Metastatic Pancreatic Carcinoma in the Ovary (tissue), 1 donor: ENCODE measurements around a stretch of chr17.

DNA sequence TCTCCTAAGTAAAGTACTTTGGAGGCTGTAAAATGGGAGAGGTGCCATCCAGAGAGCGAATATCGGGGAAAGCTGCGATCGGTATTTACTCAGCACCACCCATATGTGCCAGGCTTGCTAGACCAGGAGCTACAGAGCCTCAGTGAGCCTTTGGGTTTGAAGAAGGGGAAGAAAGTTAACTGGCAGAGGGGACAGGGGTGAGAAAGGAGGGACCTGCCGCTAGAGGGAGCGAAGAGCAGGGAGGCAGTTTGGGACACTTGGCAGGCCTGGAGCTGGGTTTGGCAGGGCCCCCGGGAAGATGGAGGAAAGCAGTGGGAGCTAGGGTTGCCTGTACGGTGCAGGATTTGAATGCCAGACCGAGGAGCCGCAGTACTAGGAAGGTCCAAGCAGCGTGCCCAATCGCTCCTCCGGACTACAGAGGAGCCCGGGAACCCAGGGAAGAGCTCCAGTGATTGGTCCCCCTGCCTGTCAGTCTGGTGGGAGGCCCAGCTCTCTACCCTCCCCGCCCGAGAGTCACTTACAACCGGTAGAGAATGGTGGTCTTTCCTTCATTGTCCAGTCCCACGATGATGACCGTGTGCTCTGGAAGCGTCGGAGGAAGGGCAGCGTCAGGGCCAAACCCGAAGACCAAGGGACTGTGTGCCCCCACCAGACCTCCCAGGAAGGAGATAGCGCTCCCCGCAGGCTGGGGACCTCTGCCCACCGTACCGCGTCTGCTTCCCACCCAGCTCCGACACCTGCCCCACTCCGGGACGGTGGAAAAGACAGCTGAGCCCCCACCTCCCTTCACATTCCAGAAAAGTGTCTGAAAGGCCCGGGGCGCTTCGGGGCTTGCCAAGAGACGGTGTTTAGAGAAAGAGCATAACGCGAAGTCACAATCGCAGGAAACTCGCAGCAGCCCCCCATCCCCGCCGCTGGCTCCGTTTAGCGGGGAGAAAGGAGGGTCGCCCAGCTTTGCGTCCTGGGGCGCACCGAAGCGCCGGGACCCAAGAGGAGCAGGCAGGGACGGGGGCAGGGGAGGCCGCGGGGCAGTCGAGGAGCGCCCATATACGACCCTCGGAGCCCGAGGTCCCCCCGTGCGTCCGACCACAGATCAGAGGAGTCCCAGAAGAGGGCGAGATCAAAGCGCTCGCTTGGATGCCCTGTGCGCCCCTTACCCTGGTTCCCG is 1.0 kb downstream of the ARL5C start:
- PRO-cap, result no peak

- PRO-cap, result no peak
Observed at GRCh38 chr17:39194232-39195332, 2.9 kb downstream of the CACNB1 start.

GRCh38 chr17:39202691-39203152 is 2.6 kb downstream of the RPL19 start:
- PRO-cap, result no peak

GRCh38 chr17:39400101-39400907 is 1.1 kb downstream of the FBXL20 start:
- PRO-cap, result no peak

- PRO-cap, result no peak
Observed at GRCh38 chr17:39400908-39401520, 412 bp downstream of the FBXL20 start.

DNA sequence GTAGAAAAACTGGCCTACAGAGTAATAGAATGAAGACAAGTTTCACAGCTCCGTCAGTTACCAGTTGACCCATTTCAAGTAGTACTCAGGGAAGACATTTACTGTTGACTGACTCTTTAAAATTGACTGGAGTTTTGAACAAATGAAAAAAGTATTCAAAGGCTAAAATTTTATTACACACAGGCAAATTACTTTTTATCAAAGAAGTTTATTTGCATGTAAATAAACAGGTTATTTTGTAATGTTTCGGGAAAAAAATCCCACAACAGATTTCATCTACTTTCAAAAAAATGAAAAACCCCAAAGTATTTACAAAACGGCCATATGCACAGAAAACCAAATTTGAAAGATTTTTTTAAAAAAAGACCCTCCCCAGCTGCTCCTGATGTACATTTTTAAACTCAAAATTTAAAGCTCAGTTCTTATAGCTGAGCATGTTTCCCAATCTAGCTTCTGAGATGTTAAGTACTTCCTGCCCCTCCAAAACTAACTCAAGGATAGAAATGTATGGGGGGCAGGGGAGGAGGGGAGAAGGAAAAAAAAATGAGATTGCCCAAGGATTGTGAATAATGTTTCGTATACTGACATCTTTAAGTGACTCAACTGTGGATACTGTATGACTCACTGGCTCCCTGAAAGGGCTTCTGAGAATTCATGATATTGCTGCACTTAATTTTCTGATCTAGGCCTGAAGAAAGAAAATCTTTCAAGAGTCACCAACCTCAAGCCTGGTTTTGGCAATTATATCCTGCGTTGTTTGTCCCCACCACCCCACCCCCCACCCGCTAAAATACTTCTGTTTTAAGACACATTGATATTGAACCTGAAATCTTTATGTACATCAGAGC is 2.9 kb upstream of the FBXL20 start:
- PRO-cap, result no peak

DNA sequence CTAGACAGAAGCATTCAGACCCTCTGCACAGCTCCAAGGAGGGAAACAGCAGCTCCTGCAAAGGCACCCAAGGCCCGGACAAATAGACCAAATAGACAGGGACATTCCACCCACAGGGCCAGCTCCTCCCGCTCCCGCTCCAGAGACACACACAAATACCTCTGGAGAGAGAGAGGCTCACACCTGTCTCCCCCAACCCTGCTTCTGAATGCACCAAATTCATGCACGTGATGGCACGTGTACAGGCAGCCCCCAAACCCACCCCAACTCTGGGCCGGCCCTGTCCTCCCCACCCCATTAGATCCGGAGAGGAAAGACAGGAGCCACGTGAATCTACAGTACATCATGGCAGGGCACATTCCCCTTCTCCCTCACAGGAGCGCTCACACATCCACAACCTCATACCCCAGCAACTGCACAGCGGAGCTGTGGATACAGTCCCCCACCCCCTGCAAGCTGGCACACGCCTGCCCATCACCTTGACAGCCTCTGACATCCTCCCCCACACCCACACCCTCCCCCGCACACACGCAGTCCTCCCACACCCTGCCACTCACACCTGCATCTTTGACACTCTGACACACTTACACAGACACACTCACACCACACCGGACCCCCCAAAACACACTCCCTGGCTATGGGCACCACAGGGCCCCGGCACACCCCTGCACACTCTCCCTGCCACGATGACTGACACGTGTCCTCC is 776 bp upstream of the PPP1R1B start:
- PRO-cap, result no peak

DNA sequence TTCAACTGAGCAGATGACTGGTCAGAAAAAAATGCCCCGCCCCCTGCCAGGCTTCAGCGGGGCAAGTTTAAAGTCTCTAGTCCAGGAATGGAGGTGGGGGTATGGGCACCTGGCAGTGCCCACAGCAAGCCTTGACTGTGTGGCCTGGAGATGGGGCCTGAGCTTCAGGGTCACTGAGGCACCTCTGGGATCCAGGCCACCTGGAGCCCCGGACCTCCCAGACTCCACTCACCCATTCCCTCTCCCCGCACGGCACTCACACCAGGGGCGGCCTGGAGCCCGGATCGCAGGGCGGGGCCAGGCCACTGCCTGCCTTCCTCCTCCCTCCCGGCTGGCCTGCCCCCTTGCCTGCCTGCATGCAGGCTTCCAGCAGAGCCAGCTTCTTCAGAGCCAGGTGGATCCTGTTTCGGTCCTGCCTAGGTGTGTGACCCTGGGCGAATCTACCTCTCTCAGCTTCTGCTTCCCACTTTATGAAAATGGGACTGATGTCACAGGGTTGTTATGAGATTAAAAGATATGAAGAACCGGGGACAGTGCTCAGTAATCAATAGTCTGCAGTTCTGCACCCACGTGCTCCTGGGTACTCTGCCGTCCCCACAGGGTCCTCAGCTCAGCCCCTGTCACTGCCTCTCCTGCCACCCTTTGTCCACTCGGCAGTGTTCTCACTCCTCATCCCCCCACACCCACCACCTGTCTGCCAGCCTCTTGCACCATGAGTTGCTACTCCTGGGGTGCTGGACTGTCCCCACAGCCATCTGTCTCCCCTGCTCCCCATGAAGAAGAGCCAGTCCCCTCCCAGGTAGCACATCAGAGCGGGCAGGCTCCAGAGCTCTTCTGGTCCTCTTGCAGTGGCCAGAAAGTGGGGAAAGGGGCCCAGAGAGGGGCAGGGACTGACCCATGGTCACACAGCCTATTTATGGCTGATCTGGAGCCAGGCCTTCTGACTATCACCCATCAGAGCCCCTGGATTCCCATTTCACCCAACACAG is 1.2 kb upstream of the TCAP start:
- PRO-cap, result no peak

DNA sequence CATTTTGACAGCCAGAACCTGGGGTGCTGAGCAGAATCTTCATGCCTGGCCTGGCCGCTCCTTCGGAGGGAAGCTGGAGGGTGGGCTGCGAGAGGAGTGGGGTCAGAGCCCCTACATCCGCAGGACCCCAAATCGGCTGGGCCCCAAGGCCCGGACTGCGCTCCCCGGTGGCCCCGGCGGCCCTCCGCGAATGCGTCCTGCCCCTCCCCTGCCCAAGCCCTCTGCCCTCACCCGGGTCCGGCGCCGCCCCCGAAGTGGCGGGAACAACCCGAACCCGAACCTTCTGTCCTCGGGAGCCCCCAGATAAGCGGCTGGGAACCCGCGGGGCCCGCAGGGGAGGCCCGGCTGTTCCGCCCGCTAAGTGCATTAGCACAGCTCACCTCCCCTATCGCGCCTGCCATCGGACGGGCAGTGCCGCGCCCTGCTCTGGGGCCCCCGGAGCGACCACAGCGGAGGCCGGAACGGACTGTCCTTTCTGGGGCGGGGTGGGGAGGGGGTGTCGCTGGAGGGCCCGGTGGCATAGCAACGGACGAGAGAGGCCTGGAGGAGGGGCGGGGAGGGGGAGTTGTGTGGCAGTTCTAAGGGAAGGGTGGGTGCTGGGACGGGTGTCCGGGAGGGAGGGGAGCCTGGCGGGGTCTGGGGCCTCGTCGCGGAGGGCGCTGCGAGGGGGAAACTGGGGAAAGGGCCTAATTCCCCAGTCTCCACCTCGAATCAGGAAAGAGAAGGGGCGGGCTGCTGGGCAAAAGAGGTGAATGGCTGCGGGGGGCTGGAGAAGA is 742 bp upstream of the PNMT start:
- PRO-cap, result no peak

GRCh38 chr17:39677472-39678130 is 9.3 kb downstream of the PNMT start:
- PRO-cap, result no peak

DNA sequence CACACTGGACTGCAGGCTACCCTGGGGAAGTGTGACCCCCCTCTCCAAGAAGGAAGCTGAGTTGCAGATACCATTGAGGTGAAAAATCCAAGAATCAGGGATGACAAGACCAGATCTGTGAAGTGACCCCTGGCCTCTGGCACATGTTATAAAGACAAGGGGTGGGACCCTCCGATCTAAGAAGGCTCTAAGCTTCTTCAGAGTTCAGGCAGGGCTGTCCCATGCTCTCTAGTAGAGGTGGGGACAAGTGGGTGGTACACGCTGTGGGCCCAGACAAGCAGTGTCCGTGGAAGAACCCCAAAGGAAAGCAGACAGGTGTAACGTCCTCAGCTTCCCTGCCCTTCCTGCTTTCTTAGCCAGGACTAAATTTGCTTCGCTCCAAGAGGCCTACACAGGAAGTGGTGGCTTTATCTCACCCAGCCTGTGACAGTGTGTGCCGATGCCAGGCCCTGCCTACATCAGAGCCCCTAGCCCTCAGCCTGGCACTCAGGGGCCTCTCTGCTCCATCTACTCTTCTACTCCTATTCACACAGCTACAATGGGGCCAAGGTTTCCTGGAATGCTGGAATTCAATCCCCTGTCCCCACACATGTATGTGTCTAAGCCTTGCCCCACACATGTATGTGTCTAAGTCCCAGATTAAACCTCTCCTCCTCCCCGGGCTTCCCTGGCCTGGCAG is 8.4 kb downstream of the PGAP3 start:
- PRO-cap, result no peak

DNA sequence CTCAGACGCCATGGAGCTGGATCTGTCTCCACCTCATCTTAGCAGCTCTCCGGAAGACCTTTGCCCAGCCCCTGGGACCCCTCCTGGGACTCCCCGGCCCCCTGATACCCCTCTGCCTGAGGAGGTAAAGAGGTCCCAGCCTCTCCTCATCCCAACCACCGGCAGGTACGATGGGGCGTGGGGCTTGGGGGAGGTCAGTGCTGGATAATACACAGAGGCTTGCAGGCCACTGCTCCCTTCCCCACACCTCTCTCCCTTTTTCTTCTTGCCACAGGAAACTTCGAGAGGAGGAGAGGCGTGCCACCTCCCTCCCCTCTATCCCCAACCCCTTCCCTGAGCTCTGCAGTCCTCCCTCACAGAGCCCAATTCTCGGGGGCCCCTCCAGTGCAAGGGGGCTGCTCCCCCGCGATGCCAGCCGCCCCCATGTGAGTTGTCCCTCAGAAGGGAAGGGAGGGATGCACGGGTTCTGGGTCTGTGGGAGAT is 4.6 kb downstream of the GRB7 start:
- PRO-cap, result no peak

DNA sequence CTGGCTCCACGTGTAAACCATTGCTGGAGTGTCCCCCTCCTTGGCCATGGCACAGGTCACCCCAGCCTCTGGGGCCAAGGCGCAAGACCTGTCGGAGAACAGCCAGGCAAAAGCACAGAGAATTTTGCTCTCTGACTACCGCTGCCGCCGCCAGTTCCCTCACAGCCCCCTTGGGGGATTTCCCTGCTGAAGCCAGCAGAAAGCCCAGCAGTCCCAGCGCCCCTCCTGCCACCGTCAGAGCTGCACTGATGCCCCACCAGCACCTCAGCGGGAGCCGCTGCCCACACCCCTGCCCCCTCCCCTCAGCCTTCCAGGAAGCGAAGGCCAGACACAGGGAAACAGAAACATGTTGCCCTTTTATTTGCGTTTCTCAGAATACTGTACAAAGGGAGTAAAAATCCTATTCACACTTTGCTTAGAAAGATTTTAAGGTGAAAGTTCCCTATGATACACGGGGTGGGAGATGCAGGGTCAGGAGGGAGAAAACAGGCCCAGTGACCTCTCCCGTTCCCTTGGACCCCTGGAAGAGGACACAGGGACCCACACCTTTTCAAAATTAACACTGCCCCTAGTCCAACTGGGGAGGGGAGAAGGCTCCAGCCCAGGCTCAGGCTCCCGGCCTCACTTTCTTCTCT is 2.4 kb upstream of the GSDMB start:
- PRO-cap, result no peak

DNA sequence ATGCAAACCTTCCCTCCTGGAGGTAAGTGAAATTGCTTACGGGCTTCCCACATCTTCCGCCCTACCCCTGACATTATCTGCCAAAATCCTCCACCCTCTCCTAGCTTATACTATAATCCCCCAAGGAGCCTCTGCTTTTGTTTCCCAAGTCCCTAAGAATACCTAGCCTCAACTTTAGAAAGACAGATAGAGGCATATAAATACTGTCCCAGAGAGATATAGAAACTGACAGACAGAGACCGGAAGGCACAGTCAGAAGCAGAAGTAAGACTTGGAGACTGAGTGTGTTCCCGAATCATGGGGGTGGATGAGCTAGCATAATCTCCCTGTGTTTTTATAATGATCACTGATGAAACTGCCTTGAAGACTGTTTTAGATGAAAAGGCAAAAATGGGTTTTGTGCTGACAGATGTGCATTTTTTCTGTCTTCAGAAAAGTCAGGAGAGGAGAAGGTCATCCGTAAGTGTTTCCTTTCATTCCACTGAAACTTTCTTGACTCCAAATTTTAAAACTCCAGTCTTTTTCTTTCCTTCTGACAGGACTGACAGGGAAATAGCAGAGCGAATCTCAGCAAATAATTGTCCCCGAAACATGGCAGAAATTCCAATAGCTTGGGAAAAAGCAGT is 8.3 kb upstream of the PSMD3 start:
- PRO-cap, result no peak

DNA sequence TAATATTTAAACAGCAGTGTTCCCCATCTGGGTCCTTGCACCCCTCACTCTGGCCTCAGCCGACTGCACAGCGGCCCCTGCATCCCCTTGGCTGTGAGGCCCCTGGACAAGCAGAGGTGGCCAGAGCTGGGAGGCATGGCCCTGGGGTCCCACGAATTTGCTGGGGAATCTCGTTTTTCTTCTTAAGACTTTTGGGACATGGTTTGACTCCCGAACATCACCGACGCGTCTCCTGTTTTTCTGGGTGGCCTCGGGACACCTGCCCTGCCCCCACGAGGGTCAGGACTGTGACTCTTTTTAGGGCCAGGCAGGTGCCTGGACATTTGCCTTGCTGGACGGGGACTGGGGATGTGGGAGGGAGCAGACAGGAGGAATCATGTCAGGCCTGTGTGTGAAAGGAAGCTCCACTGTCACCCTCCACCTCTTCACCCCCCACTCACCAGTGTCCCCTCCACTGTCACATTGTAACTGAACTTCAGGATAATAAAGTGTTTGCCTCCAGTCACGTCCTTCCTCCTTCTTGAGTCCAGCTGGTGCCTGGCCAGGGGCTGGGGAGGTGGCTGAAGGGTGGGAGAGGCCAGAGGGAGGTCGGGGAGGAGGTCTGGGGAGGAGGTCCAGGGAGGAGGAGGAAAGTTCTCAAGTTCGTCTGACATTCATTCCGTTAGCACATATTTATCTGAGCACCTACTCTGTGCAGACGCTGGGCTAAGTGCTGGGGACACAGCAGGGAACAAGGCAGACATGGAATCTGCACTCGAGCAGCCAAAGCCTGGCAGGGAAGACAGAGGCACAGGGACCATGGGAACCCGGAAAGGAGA is 2.3 kb downstream of the CSF3 start:
- PRO-cap, result no peak

- PRO-cap, result no peak
Observed at GRCh38 chr17:40026578-40027364, 11.5 kb downstream of the CSF3 start.

DNA sequence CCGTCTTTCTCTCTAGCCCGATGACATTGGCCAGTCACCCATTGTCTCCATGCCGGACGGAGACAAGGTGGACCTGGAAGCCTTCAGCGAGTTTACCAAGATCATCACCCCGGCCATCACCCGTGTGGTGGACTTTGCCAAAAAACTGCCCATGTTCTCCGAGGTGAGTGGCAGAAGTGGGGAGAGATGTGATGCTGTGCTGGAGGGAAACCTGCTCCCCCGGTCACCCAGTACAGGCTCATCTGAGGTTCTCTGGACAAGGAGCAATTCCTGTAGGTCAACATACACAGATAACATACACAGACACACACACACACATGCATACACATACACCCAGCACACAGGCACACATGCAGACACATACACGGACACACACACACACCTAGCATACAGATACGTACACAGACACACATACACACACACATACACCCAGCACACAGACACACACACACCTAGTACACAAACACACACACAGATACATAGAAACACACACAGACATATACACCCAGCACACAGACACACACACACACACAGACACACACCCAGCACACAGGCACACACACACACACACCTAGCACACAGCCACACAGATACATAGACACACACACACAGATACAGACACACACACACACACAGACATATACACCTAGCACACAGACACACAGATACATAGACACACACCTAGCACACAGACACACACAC is 13.5 kb downstream of the NR1D1 start:
- PRO-cap, result no peak

DNA sequence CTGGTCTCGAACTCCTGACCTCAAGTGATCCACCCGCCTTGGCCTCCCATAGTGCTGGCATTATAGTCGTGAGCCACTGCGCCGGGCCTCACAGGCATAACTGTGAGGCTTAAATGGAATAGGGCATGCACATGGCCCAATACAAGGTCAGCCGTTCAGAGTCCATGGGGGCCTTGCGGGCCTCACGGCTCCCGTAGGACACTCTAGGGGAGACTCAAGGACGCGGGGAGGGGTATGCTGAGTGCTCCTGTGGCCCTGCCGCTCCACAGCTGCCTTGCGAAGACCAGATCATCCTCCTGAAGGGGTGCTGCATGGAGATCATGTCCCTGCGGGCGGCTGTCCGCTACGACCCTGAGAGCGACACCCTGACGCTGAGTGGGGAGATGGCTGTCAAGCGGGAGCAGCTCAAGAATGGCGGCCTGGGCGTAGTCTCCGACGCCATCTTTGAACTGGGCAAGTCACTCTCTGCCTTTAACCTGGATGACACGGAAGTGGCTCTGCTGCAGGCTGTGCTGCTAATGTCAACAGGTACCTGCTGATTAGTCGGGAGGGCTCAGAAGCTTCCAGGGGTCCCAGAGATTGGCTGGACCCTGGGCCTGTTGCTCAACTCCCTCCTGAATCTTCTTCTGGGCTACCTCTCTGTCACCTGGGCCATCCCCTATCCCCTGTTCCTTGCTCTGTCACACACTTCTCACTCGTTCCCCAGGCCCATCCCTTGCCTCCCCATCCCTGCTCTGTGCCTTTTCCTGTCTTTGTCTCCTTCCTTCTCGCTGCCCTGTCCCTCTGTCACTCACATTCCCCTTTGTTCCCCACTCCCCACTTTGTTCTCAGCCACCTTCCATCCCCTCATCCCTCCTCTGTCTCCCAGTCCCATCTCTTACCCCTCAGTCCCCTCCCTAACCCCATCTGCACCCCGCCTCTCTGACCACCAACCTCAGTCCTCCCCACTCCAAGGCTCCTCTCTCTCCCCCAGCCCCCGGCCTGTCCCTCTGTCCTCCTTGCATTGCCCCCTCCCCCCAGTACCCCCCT is 12.1 kb downstream of the NR1D1 start:
- PRO-cap, result no peak

DNA sequence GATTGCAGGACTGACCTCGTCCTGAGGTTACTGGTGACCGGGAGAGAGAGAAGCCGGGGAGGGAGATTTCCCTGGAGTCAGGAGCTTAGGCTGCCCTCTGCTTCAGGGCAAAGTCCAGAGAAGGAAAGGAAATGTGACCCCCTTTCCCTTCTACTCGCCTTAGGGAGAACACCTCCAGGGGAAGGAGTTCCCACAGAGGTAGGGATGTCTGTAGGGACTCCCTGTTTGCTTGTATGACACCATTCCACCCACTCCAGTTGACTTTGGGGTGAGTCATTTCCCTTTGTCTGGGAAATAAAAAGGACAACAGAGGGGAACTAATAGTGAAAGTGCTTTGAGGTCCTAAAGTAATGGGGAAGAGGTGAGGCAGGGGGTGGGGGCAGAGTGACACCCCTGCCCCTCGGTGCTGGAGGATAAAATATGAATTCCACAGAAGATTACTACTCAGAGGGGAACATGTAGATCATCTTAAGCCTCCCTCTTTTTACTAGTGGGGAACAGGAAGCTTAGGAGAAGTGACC is 724 bp upstream of the NR1D1 start:
- PRO-cap, result no peak

DNA sequence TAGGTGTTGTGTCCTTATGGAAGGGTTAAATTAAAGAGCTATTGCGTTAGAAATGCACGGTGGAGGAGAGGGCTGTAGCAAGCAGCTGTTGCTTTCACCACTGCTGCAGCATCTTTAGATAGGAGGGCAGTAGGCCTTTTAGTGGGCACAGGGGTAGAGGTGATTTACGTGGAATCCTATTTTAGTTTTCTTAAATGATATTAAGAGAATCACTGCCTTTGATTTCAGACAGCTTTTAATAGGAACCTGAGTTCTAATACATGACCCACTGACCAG is 1.9 kb downstream of the MSL1 start:
- PRO-cap, result no peak